Tongue (tissue), 2 donors: ENCODE measurements around the genes SLC38A3 and HYAL2.

- RAMPAGE, long total RNA: no peak
Measured at GRCh38 chr3:50156685-50157742, 1.9 kb downstream of the SEMA3F start.

- RAMPAGE, long total RNA: no peak
Measured at GRCh38 chr3:50165196-50165921, 10.2 kb downstream of the SEMA3F start.

- RAMPAGE, long total RNA: no peak
Measured at GRCh38 chr3:50195318-50196257, 4.2 kb downstream of the GNAT1 start.

DNA sequence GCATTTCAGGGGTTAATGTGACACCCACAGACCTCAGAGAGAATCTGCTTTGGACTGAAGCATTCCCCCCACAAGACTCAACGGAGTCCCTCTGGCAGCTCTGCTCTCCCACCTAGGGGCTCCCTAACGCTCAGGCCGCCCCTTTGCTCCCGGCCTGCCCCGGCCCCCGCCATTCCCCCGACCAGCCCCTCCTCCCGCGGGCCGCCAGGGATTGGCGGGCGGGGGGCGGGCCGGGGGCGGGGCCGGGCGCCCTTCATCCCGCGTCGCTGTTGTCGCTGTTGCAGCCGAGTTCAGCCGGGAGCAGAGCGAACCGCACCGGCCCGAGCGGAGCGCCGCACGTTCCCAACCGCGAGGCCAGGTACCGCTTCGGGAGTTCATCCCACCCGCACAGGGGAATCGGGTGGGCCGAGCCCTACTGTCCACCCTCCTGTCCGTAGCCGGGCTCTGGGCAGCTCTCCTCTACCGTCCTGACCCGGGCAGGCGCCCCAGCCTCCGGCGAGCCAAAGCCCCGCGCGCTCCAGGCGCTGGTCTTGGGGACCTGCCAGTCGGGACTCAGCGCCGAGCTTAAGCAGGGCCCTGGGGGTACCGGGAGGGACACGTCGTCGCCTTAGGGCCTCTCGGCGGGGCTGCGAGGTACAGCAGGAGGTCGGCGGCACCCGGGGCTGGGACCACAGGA is at the start of gene SLC38A3:
SLC38A3 (plus strand) TSS at position 281 of the 676 bp plus-strand sequence.
- RAMPAGE, long total RNA: no peak

- RAMPAGE, long total RNA: no peak
Measured at GRCh38 chr3:50207179-50208186, 2.4 kb downstream of the SLC38A3 start.

DNA sequence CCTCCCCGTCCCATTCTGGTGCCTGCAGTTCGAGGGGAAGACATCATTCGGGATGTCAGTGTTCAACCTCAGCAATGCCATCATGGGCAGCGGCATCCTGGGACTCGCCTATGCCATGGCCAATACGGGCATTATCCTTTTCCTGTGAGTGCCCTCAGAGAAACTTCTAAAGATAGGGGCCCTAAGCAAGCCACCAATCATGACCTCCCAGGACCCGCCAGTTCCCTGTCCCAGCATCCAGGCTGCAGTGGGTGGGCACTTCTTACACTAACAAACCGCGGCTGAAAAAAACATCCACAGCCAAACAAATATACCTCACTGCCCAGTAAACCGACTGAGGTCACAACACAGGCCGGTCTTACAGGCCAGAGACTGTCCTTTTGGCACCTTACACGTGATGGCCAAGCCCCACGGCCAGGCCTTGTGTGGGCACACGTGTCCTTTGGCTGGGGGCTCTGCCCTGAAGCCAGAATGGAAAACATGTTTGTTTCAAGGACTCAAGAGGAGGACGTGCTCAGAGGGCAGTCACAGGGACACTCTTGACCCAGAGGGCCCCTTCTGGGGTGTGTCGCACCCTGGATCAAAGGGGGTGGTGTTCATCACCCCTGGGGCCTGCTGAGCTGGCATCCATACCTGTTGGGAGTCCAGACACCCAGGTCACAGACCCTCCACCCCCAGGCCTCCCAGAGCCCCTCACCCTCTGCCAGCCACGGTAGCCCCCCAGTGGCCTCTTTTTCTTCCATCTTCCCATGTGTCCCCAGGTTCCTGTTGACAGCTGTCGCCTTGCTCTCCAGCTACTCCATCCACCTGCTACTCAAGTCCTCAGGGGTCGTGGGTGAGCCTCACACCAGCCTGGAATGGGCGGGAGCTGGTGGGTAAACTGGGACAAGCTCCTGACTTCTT is 9.8 kb downstream of the SLC38A3 start:
- RAMPAGE, long total RNA: no peak

DNA sequence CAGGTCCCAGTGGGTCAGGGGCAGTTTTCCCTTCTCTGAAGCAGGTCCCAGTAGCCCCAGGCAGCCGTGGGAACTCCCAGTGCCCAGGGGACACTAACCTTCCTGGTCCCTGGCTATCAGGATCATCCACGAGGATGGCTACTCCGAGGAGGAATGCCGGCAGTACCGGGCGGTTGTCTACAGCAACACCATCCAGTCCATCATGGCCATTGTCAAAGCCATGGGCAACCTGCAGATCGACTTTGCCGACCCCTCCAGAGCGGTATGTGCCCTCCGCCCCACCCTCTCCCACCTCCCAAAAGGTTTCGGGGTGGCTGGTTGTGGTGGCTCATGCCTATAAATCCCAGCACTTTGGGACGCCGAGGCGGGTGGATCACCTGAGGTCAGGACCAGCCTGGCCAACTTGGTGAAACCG is 16.3 kb downstream of the GNAI2 start:
- RAMPAGE, long total RNA: no peak

GRCh38 chr3:50252814-50253435 is 16.0 kb upstream of the SEMA3B start:
- RAMPAGE, long total RNA: no peak

- RAMPAGE, long total RNA: no peak
Measured at GRCh38 chr3:50254561-50255411, 14.2 kb upstream of the SEMA3B start.

- RAMPAGE, long total RNA: no peak
Measured at GRCh38 chr3:50257302-50258048, 11.5 kb upstream of the SEMA3B start.

DNA sequence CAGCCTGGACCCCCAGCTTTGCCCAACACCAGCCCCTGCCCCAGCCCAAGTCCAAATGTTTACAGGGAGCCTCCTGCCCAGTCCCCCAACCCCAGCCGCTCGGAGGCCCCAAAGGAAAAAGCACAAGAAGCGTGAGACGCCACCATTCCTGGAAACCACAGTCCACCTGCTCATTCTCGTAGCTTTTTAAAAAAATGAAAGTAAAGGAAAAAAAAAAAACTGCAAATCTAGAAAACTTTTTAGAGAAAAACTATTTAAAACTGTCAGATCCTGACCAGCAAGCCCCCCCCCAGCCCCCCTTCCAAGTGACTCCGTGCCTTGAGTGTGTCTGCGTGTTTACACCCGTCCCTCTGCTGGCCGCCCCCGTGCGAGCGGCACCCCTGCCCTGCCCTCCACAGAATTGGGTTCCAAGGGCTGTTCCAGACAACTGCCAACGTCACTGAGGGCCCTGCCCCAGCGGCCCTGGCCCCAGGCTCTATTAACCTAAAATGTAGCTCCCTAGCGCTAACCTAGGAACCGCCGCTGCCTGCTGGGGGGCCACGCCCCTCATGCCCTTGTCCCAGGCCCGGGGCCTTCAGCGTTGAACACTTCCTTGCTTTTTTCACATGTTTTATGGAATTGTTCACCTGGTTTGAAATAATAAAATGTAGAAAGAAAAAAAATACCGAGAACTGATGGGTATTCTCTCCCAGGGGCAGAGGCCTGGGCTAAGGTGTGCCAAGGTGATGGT is 10.1 kb upstream of the SEMA3B start:
- RAMPAGE, long total RNA: no peak

DNA sequence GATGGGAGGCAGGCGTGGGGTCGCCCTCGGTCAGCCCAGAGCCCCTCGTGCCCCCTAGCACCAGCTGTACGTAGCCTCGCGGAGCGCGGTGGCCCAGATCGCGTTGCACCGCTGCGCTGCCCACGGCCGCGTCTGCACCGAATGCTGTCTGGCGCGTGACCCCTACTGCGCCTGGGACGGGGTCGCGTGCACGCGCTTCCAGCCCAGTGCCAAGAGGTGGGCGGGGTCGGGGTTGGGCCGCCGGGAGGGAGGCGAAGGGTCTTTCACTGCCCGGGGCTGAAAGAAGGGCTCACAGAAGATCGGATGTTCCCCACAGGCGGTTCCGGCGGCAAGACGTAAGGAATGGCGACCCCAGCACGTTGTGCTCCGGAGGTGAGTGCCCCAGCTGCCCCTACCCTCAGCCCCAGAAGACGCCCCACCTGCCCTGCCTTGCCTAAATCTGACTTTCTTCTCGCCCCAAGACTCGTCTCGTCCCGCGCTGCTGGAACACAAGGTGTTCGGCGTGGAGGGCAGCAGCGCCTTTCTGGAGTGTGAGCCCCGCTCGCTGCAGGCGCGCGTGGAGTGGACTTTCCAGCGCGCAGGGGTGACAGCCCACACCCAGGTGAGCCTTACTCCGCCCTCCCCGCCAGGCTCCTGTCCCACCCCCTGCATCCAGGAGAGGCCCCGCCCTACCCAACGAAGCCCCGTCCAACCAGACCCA is 3.5 kb upstream of the LSMEM2 start:
- RAMPAGE, long total RNA: no peak

- RAMPAGE, long total RNA: no peak
Measured at GRCh38 chr3:50300295-50300978, 1.2 kb upstream of the HYAL3 start.

DNA sequence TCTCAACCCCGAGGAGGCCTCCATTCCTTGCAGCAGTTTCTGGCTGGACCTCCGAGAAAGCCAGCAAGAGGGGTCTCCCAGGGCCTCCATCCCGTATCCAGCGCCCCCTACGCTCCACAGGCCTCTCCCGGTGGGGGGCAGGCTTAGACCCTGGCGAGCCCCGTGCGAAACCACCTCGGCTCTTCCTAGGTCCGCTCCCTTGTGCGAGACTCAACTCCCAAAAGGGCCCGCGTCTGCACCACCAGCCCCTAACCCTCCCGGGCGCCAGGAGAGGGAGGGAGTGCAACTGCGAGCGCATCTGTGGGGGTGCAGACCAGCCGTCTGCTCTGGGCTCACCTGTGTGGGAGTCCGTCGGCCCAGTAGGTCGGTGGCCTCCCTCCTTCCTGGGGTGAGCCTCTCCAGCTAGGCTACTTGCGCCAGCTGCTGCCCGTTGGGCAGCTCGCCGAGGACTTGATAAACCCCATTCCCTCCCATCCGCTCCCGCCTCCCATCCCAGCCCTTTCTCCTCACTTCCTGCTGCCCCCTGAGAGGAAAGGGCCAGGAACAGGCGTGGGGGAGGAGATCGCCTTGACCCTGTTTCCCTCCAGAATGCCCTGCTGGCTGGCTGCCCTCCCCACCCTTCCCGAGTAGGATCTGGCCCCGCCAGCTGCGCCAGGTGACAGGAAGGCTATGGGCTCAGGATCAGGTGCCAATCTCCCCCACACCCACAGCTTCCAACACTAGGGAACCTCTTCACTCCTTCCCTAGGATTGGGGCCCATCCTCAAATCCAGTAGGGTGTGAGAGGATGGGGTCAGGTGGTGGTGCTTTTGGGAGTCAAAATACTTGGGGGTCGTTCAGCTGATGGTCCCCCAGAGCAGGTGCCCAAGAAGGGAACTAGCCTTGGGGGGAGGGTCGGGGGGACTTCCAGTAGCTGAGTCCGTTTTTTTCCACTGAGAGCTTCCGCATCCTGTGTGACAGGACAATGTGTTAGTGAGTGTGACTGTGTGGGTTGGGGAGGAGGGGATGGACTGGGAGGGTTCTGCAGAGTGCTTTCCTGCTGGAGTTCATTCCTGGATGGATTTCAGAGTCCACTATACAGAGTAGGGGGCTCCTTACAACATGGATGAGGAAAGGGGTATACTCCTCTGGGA is at the start of gene HYAL2:
HYAL2 (minus strand) TSS at position 429 of the 1,132 bp plus-strand sequence.
- RAMPAGE, long total RNA: start-site peak on the minus strand centred at position 427 of the sequence, 6 bp wide, 200 and 161 reads in 2 replicates

GRCh38 chr3:50340120-50340531 is 510 bp downstream of the RASSF1 start:
- RAMPAGE, long total RNA: no peak

DNA sequence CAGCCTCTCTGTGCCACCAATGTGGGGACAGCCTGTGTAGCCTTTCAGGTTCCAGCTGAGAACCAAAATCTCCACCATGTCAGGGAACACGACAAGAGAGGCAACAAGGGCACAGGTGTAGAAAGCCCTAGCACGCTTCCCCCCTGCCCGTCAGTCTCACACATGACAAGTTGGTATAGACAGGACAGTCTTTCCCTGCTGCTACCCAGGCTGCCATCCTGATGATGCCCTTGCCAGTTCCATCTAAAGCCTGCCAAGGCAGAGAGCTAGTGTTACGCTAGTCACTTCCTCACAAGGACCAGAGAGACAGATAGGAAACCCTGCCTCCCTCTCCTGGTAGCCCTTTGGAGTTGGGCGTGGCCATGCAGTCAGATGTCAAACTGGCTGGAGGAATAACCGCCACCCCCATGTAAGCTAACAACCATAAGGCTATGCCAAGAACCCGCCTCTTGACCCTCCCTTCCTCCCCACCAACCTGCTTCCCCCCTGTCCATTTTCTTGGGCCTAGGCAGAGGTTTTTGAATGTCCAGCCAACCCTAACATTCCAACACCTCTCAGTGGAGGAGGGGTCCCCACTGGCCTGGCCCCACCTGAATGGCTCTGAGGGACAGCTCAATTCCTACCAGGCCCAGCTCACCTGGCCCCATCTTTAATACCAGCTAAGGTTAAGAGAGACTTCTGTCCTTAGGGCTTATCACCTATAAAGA is 2.8 kb downstream of the TMEM115 start:
- RAMPAGE, long total RNA: no peak

- RAMPAGE, long total RNA: no peak
Measured at GRCh38 chr3:50365018-50365914, 5.9 kb upstream of the TMEM115 start.

DNA sequence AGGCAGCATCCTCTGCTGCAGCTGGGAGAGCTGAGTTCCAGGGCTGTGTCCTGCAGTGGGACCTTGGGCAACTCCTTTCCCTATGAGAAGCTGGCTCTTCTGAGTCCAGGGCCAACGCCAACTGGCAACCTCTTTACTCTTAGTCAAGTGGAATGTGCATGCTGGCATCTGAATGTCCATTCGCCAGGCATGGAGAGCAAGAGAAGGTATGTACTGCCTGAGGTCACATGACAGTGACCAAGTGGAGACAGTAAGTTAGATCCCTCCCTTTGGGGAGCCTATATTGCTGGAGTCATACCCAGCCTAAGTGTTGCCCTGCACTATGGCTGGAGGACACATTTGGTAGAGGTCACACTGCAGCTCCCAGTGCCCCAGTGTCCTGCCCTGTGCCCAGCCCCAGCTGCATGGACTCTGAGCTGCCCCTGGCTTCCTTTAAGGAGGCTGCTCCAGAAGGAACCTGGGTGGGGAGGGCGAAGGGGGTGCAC is 12.2 kb downstream of the HEMK1 start:
- RAMPAGE, long total RNA: no peak

GRCh38 chr3:50606602-50607529 is 4.7 kb downstream of the CISH start:
- RAMPAGE, long total RNA: no peak

GRCh38 chr3:50620365-50621279 is 3.7 kb downstream of the MAPKAPK3 start:
- RAMPAGE, long total RNA: no peak